ENCODE measurements around a stretch of chr7.

GRCh38 chr7:75565162-75565502 lies 73.0 kb downstream of the SPDYE5 start:
- RRBS = no CpG with 5 or more reads among the region's 3 CpGs

- RRBS = no CpG with 5 or more reads among the region's 15 CpGs
Measured at GRCh38 chr7:75639711-75640319, 98.9 kb downstream of the HIP1 start.

DNA sequence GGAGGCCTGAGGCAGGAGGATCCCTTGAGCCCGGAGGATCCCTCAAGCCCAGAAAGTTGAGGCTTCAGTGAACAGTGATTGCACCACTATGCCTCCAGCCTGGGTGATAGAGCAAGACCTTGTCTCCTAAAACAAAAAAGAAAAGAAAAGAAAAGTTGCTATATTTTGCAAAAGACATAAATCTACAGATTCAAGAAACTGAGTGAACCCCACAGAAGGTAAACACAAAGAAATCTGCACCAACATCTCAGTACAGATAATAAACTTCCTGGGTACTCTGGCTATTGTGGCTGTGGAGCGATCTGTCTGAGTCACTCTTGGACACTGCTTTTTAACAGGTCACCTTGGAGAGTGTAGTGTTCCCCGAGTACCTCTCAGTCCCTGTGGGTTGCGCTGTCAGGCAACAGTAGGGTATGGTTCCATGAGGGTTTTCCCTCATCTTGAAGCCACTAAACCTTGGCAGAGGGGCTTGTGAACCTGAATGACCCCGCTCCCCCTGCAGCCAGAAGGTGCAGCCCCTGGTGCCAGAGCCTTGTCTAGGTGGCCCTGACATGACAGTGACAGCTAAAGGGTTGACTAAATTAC lies 30.3 kb downstream of the POR start:
- RRBS = no CpG with 5 or more reads among the region's 5 CpGs

DNA sequence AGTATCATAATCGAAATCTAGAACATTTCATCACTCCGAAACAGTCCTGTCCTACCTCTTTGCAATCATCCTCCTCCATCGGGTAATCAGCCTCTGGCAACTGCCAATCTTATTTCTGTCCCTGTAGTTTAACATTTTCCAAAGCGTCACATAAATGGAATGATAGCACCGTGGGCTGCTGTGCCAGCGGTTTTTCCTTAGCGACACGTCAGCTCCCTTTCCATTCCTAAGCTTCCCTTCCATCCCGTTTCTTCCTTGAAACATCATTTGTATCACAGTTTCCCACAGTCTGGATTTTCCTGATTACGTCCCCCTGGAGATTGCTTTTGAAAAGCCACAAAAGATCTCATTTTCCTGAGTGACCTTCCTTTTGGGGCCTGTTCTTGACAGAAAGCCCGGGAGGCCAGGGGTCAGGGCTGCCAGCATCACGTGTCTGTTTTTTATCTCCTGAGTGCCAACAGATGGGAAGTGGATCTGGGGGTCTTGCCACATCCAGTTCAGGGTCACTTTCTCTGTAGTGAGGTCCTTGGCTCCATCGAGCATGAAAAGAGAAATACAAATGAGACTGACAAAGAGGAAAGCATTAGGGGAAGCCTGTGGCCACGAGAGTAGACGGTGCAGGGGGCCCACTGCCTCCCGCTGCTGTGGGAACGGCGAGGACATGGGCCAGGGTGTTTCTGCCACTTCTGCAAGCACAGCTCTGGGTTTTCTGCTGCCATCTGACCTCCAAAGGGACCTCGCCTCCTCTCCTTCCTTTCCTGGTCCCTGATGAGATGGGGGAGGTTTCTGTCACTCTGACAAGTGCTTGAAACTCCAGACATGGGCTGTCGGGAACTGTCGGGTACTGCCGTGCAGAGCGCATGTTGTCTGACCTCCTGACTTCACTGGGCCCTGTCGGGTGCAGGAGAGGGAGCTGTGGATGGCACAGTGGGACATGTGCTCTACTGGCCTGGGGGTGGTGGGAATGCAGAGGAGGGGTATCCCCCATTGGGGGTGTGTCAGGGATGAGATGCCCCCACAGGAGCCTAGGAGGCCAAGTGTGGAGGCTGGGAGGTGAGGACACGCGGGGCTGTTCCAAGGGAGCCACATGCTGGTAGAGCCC lies 31.4 kb downstream of the TMEM120A start:
- RRBS = no CpG with 5 or more reads among the region's 26 CpGs

GRCh38 chr7:75986208-75987495 lies 7.7 kb downstream of the TMEM120A start:
- RRBS = 95% methylated on average over 4 of the region's 37 CpGs

DNA sequence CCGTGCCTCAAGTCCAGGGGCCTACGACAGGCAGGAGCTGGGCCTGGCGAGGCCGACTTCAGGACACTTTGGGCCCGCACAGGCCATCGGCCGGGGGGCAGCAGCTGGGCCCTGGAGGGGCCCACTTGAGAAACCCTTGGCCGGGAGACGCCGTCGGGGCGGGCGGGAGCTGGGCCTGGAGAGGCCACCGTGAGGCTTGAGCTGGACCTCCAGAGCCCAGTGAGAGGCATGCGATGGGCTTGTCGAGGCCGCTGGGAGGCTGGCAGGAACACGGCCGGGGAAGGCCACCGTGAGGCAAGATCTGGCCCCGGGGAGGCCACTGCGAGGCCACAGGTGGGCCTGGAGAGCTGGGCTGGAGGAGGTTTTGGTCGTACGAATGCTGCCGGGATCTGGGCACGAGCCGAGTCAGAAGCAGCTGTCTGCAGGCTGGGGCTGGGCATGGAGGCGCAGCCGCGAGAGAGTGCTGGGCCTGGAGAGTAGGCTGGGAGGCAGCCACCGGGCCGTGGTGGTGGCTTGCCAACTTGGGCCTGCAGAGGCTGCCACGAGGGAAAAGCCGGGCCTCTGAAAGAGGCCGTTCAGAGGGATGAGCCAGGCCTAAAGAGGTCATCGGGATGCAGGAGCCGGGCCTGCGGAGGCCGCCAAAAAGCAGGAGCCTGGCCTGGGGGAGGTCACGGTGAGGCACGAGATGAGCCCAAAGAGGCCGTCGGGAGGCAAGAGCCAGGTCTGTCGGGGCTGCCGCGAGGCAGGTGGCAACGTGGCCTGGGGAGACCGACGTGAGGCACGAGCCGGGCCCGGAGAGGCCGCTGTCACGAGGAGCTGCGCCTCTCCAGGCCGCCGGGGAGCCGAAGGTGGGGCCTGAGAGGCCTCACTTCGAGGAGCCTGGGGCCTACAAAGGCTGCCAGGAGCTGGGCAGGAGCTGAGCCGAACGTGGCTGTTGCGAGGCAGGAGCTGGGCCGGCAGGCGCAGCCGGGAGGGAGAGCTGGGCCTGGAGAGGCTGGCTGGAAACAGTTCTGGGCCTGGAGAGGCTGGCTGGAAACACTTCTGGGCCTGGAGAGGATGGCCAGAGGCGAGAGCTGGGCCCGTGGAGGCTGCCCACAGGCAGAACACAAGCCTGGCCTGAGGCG lies 24.3 kb downstream of the MDH2 start:
- RRBS = 93% methylated on average over 19 of the region's 68 CpGs

- RRBS = 39% methylated on average over 10 of the region's 40 CpGs
Measured at GRCh38 chr7:76150193-76150797, 51.4 kb upstream of the SRRM3 start.

DNA sequence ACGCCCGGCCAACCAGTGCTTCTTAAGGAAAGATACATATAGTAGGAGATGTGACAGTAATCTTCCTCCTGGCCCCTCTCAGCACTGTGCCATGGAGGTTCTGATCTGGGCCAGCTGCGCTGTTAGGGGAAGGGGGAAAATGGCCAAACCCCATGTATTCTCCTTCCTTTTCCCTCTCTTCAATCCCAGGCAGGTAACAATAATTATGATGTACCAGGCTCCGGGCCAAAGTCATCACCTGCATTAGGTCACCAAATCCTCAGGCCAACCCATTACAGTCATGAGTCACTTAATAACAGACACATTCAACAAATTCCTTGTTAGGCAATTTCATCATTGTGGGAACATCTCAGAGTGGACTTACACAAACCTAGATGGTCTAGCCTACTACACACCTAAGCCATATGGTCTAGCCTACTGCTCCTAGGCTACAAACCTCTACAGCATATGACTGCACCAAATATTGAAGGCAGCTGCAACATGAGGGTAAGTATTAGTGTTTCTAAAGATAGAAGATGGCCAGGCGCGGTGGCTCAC lies 2.3 kb upstream of the HSPB1 start:
- RRBS = no CpG with 5 or more reads among the region's 6 CpGs

DNA sequence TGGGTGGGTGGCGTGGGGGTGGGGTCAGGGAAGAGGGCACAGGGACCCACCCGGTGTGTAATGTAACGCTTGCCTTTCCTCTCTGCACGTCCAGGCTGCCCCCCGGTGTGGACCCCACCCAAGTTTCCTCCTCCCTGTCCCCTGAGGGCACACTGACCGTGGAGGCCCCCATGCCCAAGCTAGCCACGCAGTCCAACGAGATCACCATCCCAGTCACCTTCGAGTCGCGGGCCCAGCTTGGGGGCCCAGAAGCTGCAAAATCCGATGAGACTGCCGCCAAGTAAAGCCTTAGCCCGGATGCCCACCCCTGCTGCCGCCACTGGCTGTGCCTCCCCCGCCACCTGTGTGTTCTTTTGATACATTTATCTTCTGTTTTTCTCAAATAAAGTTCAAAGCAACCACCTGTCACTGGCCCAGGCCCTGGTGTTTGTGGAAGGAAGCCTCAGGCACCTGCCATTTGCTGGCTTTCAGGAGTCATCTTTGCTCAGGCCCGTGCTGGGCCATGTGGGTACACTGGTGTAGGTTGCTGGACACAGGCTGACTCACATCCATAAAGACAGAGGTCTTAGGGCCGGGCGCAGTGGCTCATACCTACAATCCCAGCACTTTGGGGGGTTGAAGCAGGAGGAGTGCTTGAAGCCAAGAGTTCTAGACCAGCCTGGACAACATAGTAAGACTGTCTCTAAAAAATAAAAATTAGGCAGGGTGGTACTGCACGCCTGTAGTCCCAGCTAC lies 1.6 kb downstream of the HSPB1 start:
- RRBS = 6% methylated on average over 4 of the region's 20 CpGs

GRCh38 chr7:76332017-76332563 lies 26.7 kb downstream of the YWHAG start:
- RRBS = no CpG with 5 or more reads among the region's 10 CpGs

GRCh38 chr7:76343083-76343794 lies 15.6 kb downstream of the YWHAG start:
- RRBS = no CpG with 5 or more reads among the region's 5 CpGs

DNA sequence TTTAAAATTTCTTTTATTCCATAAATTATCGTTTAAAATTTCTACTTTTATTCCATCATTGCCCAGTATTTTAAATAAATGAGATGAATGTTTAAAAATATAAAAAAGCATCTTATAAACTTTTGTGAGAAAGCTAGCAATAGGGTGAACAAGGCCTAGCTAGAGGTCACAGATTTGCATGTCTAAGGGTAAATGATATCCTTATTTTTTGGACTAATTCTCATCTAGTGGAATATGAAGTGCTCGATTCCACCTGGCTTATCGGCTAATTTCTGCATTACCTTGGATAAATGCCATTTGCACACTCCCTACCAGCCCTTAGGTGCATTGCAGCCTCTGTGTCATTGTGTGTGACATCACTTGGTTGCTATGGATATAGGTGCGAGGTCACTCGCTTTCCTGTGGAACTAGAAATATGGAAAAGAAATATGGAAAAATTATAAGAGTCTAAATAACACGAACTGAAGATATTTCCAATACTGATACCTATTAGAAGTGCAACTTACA lies 2.1 kb downstream of the YWHAG start:
- RRBS = no CpG with 5 or more reads among the region's 6 CpGs

GRCh38 chr7:76365908-76366513 lies 7.2 kb upstream of the YWHAG start:
- RRBS = no CpG with 5 or more reads among the region's 6 CpGs

GRCh38 chr7:76373107-76373626 lies 14.4 kb upstream of the YWHAG start:
- RRBS = no CpG with 5 or more reads among the region's 6 CpGs

DNA sequence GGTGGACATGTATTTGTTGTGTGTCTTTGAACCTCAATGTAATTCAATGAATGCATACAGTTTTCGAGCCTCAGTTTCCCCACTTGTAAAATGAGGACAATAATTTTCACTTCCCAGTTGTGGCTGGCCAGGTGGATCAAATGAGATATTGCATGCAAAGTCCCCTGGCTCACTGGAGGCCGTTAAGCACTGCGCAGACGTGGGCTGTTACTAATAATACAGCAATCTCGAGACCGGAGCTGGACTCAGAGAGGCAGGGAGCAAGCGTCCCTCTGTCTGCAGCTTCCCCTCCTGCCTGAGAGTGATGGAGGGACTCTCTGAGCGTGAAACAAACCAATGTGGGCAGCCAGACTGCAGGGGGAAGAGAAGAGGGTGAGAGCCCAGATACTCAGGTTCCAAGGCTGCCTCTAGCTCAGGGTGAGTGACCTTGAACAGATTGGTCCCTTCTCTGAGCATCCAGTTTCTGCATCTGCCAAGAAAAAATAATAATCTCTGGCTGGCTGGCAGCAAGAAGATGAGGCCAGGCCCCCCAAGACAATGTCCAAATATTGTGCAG lies 18.8 kb upstream of the YWHAG start:
- RRBS = no CpG with 5 or more reads among the region's 8 CpGs

GRCh38 chr7:76439605-76439971 lies 14.8 kb downstream of the ZP3 start:
- RRBS = no CpG with 5 or more reads among the region's 1 CpG

DNA sequence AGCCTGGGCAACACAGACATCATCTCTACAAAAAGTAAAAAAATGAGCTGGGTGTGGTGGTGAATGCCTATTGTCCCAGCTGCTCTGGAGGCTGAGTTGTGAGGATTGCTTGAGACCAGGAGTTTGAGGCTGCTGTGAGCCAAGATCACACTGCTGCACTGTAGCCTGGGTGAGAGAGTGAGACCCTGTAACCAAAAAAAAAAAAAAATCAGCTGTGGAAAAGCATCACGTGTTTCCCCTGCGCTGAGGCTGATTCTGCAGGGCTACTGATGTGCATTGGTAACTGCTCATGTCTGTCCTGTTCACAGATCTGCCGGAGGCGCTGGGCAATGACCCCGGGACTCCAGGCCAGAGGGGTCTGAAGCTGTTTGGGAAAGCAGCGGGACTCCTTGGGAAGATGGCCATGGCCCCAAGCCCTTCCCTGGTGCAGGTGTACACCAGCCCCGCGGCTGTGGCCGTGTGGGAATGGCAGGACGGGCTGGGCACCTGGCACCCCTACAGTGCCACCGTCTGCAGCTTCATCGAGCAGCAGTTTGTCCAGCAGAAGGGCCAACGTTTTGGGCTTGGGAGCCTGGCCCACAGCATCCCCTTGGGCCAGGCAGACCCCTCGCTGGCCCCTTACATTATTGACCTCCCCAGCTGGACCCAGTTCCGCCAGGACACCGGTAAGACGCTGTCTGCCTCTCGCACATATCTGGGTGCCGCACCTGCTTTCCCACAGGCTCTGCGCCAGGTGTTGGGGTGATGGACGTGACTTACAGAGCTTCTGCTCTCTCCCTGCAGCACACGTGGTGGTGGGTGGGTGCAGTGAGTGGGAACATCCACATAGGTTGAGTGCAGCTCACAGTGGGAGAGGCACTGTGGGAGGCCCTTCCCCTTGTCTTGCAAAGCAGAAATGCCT lies 18.9 kb downstream of the DTX2 start:
- RRBS = no CpG with 5 or more reads among the region's 22 CpGs

GRCh38 chr7:76512542-76512813 lies 2.1 kb downstream of the UPK3B start:
- RRBS = no CpG with 5 or more reads among the region's 6 CpGs

DNA sequence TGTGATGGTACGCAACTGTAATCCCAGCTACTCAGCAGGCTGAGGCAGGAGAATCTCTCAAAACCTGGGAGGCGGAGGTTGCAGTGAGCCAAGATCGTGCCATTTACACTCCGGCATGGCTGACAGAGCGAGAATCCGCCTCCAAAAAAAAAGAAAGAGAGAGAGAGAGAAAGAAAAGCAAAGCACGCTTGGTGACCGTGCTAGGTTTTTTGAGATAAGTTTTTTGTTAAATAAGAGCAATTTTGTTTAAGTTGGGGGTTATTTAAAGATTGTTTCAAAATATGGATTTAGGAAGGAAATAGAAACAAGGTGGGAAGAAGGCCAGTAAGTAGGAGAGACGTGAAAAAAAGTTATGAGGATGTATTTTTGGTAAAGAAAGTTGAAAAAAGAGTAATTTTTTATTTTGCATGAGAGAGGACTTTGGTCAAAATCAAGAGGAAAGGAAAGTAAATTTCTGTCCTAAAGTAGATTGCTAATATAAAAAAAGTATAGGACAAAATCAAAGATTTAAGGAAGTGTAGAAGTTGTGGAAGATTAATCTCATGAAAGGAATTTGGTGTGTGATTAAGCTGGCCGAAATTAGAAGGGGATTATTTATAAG lies 3.3 kb downstream of the POMZP3 start:
- RRBS = no CpG with 5 or more reads among the region's 10 CpGs

- RRBS = no CpG with 5 or more reads among the region's 10 CpGs
Measured at GRCh38 chr7:77053635-77054291, 8.6 kb downstream of the SPDYE18 start.

Measured in AG08470 (cell line).